Measurements from ENCODE around the gene THG1L.

DNA sequence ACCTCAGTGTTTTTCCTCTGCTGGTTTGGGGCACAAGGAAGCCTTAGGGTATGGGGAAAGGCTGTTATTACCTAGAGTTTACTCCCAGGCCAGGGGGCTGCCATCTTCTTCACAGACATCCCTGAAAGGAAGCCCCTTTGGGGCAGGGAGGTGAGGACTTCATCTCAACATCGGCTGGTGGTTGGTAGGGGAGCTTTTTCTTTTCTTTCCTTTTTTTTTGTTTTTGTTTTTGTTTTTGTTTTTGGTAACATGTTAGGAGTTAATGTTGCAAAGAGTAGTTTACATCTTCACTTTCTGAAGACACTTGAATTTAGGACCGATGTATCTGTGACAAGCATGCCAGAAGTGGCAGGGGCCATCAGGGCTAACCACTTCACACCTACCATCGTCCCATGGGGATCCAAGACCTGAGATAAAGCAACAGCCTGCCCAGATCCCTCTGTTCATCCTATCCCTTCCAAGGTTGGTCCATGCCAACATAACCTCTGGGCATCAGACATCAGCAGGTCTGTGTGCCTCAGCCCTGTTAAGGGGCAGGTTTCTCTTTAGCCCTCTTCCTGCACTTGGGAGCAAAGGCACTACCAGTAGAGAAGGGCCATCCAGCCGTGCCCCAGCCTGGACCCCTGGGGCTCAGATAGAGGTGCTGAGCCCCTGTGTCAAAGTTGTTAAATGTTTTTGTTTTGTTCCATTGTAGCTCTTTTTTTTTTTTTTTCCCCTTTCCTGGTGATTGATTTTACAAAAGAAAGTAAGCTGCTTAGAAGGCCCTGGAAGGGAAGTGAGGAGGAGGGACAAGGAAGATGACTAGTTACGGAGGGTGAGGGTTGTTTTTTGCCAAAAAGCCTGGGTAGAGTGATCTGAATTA is 33.9 kb downstream of the FAXDC2 start:
- PRO-cap = no peak

- PRO-cap = no peak
These were observed 5.6 kb downstream of the FAXDC2 start for GRCh38 chr5:154844725-154845350.

- PRO-cap = no peak
These were observed 25.6 kb downstream of the MRPL22 start for GRCh38 chr5:154966288-154967008.

GRCh38 chr5:156449334-156449644 is 122.3 kb downstream of the SGCD start:
- PRO-cap = no peak

DNA sequence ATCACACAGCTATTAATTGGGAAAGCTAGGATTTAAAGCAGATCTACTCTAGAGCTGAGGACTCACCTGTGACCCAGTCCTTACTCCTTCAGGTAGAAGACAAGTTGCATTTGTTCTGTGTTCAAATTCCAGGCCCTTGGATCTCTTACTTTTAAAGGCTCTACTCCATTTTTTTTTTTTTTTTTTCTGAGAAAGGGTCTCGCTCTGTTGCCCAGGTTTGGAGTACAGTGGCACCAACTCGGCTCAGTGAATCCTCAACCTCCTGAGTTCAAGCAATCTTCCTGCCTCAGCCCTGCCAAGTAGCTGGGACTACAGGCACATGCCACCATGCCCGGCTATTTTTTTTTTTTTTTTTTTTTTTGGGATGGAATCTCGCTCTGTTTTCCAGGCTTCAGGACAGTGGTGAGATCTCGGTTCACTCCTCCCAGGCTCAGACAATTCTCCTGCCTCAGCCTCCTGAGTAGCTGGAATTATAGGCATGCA is 7.2 kb downstream of the HAVCR2 start:
- PRO-cap = no peak

- PRO-cap = no peak
These were observed 3.6 kb downstream of the MED7 start for GRCh38 chr5:157139080-157139522.

DNA sequence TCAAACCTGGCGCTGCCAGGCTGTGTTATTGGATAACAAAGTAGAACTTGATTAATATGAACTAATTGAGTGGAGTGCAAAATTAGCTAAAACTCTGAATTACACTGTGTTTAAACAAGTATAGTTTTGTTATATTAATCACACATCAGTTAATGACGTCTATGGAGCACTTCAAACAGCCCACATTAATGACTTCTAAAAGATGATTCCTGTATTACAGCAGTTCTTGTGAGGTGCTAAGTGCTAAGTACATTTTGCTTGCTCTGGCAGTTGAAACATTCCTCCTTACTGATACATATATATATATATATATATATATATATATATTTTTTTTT is 32.3 kb upstream of the CYFIP2 start:
- PRO-cap = no peak

GRCh38 chr5:157248719-157249064 is 17.2 kb upstream of the CYFIP2 start:
- PRO-cap = no peak

GRCh38 chr5:157257678-157258037 is 8.3 kb upstream of the CYFIP2 start:
- PRO-cap = no peak

GRCh38 chr5:157268027-157268674 is 2.2 kb downstream of the CYFIP2 start:
- PRO-cap = no peak

DNA sequence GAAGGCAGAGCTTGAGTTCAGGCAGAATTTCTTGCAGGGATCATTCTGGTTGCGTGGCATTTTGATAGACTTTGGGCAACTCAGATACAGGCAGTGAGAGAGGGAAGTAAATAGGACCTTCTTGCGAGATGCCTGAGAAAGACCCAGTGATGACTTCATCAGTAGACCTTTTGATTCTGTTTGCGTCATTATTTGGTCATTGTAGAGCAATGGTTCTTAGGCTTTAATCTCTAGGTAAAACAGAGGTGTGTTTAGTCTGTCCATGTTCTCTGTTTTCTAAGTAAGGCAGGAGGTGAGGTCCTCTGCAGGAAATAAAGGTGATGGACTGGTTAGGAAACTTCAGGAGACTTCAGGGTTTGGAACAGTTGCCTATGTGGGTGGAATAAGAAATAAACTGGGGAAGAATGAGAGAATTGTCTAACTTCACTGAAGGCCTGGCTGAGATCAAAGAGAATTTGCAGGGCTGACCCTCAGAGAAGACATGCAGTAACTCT is 4.1 kb downstream of the CYFIP2 start:
- PRO-cap = no peak

DNA sequence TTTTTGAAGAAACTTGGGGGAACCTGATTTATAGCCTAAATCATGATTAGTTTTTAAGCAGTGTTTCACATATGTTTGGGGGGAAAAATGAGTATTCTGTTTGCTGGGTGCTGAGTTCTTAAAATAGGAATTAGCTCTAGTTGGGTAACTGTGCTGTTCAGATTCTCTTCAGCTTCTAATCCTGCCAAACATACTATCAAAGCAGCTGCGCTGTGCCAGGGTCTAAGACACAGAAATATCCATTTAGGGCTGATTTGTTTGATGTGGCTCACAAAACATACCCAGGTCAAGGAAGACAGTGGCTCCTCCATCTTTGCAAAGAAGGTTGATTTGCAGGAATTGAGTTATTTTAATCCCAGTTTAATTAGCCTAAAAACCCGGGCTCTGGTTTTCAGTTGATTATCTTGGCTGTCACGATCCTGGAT is 18.6 kb downstream of the CYFIP2 start:
- PRO-cap = no peak

GRCh38 chr5:157501183-157501819 is 41.3 kb downstream of the NIPAL4 start:
- PRO-cap = no peak

DNA sequence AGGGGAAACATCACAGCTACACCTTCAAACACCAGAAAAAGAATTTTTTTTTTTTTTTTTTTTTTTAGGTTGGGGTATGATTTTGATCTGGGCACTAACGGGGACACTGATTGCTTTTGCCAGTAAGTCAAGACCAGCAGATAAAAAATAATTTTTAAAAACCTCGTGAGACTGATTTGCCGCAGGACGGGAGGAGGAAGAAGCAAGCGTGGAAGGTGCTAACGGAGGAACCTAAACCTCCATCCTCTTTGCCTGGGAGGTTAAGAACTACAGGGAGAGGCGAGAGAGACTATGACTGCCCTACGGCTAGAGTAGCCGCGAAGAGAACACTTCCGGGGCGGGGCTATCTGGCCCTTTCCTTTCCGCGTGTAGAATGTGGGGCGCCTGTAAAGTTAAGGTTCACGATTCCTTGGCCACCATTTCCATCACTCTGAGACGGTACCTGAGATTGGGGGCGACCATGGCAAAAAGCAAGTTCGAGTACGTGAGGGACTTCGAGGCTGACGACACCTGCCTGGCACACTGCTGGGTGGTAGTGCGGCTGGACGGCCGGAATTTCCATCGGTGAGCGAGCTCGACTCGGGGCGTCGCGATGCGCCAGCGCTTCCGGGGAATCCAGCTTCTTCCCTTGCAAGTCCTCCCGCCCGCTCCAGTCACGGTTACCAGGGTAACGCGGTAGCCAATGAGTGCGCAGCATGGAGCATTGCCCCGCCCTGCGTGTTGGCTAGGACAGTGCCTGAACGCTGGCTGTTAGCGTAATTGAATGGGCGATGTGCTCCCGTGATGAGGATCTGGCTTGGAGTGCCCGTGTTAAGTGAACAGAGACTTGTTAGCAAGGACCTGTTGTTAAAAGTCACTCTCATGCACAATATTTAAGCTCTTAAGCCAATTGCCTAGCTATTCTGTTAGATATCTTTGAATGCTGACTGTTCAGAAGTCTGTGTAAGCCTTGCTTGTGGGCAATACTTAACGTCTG is at the start of gene THG1L:
Gene THG1L, plus strand, starts transcription at position 353 of the 976 bp plus-strand sequence.
- PRO-cap = unidirectional peak, minus-strand start at position 617 of the sequence

GRCh38 chr5:157802690-157803235 is 56.2 kb downstream of the CLINT1 start:
- PRO-cap = no peak

GRCh38 chr5:157870823-157871356 is 11.9 kb upstream of the CLINT1 start:
- PRO-cap = no peak

DNA sequence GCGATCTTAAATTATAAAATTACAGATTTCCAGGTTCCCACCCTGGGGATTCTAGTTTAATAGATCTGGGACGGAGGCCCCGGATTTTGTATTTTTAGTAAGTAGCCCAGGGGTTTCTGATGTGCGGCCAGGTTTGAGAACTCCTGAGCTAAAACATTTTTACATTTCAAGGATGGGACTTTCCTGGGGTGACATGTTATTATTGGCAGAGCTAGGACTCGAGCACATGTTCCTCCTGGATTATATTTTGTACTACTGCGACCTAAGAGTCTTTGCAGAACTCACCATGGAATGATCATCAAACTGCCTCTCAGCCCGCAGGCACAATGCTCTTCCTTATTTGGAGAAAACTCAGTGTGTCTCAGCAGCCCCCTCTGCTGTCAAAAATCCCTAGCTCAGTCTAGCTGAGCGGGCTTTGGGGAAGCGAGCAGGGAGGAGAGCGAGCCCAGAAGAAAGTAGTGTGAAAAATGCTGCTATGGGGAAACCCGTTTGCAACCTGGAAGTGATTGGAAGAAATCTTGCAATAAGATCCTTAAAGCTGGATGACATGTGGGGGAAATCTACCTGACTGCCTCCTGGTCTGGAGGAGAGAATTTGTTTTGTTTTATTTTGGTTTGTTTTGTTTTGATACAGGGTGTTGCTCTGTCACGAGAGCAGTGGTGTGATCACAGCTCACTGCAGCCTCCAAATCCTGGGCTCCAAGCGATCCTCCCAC is 89.8 kb upstream of the CLINT1 start:
- PRO-cap = bidirectional peak, plus-strand start at position 411 of the sequence, minus-strand start at position 264 of the sequence

DNA sequence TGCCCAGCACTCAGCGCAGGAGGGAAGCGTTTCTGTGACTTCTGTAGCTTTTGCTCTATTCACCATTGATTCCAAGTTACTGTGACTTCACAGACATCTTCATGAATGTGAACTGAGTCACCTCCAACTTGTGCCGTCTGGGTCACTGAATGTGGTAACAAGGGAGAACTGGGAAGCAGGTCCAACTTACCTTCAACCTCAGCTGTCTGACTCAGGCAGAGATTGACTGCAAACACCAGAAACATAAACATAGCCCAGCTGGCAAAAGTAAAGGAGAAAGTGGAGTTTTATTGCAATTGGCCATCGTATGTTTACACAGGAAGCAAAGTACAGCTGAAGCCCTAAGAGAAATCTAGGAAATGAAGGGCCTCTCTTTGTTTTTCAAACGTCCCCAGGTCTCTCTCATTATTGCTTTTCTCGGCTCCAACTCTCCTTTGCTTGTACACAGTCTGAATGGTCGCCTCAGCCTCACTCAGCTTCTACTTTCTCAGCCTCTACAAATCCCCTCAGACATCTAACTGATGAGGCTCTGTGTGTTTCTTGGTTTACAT is 428.9 kb upstream of the CLINT1 start:
- PRO-cap = no peak

- PRO-cap = no peak
These were observed 616.5 kb downstream of the EBF1 start for GRCh38 chr5:158483274-158483473.

GRCh38 chr5:158515015-158515214 is 584.8 kb downstream of the EBF1 start:
- PRO-cap = no peak